ENCODE data around the gene INO80D.

DNA sequence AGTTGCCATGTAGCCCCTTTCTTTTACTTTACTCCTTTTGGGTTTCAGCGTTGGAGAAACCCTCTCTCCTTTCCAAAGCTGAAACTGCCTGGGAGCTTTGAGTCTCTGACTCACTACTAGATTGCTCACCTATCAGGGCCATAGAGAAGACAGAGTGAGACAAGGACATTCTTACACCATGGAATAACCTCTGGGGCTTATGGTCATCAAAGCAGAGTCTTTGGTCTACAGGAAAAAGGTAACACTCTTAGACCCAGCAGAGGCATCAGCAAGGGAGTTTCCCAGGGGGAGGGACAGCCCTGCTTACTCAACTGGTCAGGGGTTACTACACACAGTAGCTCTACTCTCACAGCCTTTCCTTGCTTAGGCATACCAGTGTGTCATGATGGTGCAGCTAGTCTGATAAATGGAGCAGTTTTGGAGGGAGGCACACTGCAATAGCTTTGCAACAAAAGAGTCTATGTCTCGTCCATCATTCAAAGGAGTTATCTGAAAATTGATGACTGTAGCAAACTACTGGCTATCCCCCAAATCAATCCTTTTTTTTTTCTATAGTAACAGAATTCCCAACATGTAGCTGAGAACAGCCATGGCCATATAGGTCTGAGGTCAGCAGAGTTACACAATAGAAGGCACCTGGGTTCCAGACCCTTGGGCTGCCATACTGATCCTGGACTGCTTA lies 22.4 kb upstream of the CD28 start:
- PRO-cap, result no peak
- CAGE, long polyA plus RNA, result no peak

DNA sequence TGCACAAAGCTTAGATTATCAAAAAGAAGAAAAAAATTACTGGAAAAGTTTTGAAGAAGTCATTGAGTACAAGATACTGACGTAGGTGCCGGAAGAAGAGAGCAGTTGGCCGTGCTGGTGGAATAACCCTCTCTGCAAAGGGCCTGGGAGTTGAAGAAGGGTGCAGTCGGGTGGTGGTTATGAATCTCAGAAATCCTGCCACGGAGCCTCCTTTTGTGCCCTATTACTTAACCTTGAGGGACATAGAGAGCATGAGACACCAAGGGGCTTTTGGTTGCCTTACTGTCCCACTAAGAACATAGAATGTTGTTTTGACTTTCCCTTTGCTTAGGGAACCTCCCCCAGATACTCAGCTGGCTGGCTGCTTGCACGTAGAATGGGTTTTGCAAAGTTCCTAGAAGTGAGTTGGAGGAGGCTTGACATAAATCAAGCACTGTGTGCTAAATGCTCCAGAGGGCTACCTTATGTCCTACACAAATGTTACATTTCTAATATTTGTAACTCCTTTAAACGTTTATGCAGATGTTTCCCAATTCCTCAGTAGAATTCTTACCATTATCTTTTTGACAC lies 1.2 kb upstream of the CD28 start:
- PRO-cap, result no peak
- CAGE, long polyA plus RNA, result no peak

GRCh38 chr2:203940022-203940616 lies 3.6 kb downstream of the ICOS start:
- PRO-cap, result no peak
- CAGE, long polyA plus RNA, result no peak

DNA sequence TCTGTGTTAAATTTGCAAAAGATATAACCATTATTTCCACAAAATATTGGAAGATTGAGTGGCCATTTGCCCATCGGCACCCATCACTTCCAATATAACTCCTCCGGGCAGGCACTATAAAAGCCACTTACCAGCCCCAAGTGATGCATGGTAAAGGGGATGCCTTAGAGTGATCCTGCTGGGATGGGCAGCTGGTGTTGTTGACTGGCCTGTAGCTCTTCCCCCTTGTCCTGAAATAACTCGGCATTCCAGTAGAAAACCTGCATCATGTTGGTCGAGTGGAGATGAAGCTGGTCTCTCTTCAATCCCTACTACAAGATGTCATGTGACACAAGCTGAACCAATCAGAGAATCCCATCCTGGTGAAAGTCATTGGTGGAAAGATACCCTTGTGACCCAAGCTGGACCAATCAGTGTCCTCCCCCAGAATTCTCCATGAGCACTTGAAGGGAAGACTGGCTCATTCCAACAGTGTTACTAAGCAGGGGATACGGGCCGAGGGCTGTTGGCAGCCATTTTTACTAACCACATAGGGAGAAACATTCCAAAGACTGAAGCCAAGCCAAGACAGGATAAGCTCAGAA lies 298.2 kb downstream of the ICOS start:
- PRO-cap, result no peak
- CAGE, long polyA plus RNA, result no peak

DNA sequence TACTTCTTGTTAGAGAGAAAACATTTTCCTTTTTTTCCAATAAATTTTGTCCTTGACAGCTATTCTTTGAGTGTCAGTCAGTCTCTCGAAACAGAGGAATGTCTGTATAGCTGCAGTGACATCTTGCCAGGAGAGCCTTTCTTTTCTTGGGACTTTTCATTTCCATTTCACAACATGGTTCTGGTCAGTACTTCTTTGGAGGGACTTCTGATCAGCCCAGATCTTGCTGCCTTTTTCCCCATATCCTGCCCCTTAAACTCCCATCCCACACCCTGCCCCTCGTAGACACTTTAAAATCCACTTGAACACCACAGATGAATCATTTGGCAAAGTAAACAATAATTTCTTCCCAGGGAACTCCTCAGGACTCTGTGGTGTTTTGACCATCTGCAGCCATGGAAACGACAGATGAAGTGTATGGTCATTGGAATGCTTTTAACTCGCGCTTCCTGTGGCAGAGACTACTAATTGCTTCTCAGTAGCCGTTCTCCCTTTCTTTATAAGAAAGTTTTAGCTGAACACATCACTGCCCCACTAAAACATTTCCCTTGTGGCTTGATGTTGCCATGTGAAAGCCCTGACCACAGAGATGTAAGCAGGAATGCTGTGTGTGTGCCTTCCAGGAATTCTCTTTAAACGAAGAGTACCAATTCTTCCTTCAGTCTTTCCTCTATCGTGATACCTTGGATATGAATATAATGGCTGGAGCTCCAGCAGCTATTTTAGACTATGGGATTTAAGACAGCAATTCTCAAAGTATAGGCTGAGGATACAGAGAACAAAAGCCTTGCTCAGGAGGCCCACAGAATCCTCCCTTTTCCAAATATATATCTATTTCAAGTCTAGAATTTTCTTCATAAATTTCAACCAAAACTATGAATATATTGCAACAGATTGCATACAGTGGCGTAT lies 92.8 kb upstream of the PARD3B start:
- PRO-cap, result no peak
- CAGE, long polyA plus RNA, result no peak

DNA sequence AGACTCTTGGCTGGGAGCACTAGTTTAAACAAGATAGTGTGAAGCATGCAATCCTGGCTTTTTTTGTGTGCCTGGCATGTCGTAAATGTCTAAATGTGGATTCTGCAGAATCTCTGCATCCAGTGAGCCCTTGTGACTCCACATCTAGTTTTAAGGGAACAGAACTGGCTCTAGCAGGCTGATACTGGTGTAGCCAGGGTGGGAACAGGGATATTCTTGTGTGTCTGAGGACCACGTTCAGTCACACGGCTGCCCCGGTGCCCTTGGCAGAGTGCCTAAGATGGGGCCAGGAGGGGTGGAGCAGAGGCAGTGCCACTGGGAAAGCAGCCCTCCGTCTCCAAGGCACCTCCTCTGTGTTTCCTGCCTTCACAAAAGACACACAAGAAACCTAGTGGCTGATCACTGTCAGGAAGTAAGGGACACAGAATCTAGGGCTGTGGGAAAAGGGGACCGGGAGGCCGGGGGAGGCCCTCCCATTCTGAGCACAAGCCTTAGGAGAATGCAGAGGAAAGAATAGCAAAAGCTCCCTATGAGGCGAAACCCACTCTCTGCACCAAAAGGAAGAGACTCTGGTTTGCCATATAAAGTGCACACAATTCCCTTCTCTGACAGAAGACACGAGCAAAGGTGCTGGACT lies 91.5 kb upstream of the PARD3B start:
- PRO-cap, result no peak
- CAGE, long polyA plus RNA, result no peak

DNA sequence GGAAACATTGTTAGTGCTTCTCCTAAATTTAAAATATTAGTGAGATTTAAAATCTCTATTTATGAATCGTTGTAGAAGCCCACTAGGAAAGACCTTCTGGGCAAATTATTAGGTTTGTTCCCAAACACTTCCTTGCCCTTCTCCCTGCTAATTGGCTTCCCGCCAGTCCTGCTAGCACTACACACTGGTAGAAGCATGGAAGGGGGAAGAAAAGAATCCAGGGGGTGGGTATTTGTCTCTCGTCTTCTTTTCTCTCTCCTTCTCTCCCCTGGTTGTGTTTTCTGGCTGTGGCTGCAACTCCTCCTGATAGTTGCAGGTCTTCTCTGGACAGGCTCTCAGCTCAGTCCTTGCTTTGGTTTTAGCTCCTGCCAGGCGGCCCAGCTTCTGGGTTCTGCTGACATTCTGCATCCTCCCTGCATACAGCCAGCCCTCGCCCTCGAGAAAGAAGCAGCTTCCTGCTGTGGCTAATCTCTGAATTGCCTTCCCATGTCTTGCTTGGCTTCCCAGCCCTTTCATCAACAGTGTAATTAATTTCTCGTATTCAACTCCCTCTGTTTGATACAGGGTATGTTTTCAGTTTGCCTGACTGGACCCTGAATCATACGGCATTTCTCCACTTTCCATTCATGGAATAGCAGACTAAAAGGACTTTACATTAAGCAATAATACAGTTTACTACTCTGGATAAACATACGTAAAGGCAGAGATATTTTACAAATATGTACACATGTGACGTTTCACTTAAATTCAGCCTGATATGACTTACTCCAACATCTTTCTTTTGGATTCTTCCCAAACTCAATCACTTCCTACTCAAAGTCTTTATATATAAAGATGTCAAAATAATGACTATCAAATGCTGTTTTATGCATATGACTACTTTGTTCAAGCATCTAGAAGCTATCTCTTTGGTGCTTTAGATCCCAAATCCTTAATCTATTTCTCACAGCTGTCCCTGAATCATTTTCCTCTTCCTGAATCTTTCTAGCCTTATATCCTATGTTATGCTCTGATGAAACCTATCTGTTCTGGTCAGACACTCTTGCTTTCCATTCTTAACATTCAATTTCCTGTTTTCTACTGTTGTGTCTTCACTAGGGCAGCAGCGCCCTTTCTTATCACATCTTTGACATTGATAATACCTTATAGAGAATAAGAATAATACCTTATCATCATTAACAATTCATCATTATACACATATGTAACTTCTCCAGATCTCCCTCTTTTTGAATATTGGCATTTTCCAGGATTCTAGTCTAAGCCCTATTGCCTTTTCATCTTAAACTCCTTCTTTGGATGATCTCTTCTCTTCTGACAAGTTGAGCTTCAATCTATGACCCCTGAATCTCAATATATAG lies 6.6 kb upstream of the PARD3B start:
- PRO-cap, result no peak
- CAGE, long polyA plus RNA, result no peak

GRCh38 chr2:204583637-204584082 lies 38.4 kb downstream of the PARD3B start:
- PRO-cap, result no peak
- CAGE, long polyA plus RNA, result no peak

GRCh38 chr2:204873416-204873888 lies 328.2 kb downstream of the PARD3B start:
- PRO-cap, result no peak
- CAGE, long polyA plus RNA, result no peak

GRCh38 chr2:204913746-204914345 lies 368.6 kb downstream of the PARD3B start:
- PRO-cap, result no peak
- CAGE, long polyA plus RNA, result no peak

GRCh38 chr2:205076630-205077570 lies 531.6 kb downstream of the PARD3B start:
- PRO-cap, result no peak
- CAGE, long polyA plus RNA, result no peak

DNA sequence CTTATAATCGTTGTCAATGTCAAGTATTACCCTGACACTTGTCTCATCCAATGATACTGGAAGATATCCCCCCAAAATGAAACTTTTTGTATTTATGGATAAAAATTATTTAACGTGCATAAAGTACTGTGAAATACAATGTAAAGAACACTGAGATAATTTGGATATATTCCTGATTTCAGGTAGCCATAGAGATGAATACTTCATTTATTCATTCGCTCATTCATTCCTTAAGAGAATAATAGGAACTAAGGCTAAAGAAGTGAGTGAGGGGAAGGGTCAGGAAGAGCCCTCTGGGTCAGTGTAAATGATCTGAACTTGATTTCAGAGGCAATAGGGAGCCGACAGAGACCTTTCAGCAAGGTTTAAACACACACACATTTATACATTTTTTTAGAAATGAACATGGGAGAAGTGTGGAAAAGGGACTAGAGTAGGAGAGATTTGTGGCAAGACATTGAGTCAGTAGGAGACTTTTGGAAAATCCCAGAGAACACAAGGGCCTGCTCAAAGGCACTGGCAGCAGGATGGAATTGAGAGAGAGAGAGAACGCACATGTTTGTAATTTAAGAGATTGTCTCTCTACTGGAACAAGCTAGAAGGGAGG lies 307.1 kb upstream of the NRP2 start:
- PRO-cap, result no peak
- CAGE, long polyA plus RNA, result no peak

DNA sequence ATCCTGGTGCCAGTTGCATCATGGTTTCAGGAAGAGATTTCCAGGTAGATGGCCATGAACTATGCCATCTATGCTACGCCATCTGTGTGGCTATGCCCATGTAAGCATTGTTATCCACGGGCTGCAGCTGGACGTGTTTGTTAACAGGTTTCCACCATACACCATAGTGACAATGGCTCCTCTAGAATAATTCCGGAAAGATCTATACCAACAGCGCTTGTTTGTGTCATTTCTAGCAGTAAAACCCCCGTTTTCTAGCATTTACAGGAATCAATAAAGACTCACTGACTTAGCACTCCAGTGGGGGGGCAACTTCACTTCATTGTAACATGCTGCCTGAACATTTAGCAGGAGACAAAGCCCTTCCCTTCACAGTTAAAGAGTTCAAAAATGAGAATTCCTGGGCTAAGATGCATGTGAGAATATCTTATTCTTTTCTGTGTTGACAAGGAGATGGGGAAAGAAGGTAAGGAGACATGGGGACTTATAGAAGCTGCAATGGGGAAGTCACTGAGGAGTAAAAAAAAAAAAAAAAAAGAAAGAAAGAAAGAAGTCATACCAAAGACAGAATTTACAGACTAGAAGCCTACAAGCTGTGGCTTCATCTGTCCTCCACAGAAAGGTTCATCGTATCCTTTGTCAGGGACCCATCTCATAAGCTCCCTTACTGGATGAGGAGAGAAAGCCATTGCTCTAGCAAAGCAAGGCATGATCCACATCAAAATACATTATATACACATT lies 107.8 kb upstream of the NRP2 start:
- PRO-cap, result no peak
- CAGE, long polyA plus RNA, result no peak

GRCh38 chr2:205746143-205746734 lies 63.9 kb downstream of the NRP2 start:
- PRO-cap, result no peak
- CAGE, long polyA plus RNA, result no peak

- PRO-cap, result no peak
- CAGE, long polyA plus RNA, result no peak
These were observed 75.9 kb downstream of the NRP2 start for GRCh38 chr2:205758189-205758551.

DNA sequence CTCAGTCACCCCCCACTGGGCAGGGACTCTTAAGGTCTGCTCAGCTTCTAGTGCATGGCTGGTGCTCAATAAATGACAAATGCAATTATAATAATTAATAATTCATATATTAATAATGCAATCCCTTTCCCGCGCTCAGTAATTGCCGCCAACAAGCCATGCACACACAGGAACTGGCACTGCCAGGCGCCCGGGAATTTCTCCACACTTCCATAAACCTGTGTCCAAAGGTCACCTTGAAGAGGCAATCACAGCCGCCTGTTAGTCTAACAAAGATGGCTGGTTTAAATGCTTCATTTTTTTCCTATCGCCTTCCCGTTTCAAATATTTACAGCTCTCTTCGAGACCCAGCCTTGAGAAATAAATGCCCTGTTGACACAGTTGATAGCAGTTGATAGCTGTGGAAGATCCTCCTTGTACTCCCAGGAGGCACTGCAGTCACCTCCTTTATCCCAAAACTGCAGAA lies 156.5 kb downstream of the INO80D start:
- PRO-cap, result no peak
- CAGE, long polyA plus RNA, result no peak

GRCh38 chr2:206085707-206086436 lies at the start of gene INO80D:
Gene INO80D (minus strand): TSS chr2:206086174.
- PRO-cap, result bidirectional peak, plus-strand start at chr2:206086201, minus-strand start at chr2:206086174
- CAGE, long polyA plus RNA, result start-site peak on the plus strand at chr2:206085959-206086049, 161 and 164 reads in 2 replicates

DNA sequence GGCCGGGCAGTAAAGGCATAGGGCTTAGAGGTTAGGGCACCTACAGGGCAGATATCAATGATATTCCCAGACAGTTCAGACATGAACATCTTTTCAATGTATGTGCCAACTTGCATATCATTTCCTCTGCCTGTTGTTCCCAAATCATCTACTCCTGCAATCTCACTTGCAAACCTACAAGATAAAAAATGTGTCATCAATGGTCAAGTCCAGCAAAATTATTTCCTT lies 12.4 kb downstream of the NDUFS1 start:
- PRO-cap, result no peak
- CAGE, long polyA plus RNA, result no peak

DNA sequence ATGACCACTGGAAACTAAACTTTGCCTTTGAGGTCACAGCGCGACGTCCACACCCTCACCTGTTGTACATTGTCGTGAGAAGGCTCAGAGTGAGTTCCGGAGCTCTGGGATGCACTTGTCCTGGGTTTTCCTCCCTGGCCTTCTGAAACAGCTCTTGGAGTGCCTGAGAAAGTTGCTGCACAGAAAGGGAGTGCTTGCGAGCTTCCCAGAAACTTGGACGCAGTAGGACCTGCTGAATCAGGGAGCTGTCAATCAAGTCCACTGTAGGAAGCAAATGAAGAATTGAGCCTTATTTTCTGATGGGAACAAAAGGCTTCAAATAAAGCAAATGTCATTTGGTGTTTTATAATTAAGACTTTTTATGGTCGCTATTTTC lies 11.0 kb downstream of the DYTN start:
- PRO-cap, result no peak
- CAGE, long polyA plus RNA, result no peak

GRCh38 chr2:206791528-206791764 lies 26.0 kb downstream of the FASTKD2 start:
- PRO-cap, result no peak
- CAGE, long polyA plus RNA, result no peak